SEM (cell line): Measurements from ENCODE around the genes SP140 and SP100.

DNA sequence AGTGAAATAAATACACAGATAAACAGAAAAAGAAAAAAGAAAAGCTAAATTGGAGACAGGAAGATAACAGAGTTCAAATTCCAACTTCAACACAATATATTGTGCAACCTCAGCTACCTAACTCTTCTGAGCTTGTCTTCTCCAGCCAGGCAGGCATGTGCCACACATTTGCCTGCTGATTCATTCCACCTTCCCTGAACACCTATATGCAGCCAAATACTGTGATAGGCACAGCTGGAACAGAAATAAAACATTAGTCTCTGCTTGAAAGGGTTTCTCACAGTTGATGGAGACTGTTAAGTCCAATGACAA is 110.8 kb downstream of the PID1 start:
- PRO-cap = no peak

DNA sequence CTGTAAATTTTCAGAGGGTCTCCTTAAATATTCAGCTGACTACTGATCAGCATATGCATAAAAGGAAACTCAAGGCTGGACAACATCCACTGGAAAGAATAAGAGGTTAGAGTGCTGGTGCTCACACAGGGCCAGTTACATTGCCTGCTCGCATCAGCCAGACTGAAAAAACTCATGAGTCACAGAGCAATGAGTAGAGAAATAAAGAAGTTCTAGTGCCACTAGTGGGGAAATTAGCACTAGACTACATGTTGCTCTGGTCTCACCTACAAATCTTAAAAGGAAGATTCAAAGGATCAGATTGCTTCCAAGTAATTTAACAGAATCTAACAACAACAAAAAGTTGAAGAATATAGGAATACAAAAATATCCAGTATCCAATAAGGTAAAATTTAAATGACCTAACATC is 106.2 kb downstream of the PID1 start:
- PRO-cap = no peak

- PRO-cap = no peak
Measured at GRCh38 chr2:229266025-229266688, 4.9 kb downstream of the PID1 start.

GRCh38 chr2:229273622-229273951 is 2.5 kb upstream of the PID1 start:
- PRO-cap = no peak

- PRO-cap = no peak
Measured at GRCh38 chr2:229297283-229297782, 26.2 kb upstream of the PID1 start.

DNA sequence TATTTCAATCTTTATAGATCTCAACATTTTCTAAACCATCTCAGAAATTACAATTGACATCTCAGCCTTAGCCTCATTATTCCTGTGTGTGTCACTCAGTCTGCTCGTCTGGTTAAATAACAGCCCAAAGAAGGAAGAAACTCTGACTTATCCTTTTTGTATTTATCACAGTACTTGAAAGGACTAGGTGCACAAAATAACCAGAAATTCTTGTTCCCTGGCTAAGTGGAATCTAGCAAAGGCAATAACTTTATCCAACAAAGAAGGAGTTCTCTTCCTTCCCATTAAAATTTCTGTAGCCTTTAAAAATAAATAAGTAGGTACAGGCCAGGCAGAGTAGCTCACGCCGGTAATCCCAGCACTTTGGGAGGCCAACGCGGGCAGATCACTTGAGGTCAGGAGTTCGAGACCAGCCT is 139.9 kb upstream of the PID1 start:
- PRO-cap = no peak

DNA sequence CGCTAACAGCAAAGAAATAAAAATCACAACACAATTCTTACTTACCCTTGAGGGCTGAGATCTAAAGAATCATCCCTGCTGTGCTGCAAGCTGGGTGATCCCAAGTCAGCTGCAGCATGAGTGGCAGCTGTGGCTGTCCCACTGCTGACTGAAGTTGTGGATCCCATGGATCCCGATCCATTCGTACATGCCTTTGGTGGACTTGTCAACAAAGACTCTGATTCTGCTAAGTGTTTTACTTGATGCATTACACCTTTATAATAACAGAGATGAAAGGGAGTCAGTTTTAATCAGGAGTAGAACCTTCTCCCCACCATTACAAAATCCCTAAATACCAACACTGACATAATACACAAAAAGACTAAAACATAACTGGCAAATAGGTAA is 87.8 kb upstream of the DNER start:
- PRO-cap = no peak

DNA sequence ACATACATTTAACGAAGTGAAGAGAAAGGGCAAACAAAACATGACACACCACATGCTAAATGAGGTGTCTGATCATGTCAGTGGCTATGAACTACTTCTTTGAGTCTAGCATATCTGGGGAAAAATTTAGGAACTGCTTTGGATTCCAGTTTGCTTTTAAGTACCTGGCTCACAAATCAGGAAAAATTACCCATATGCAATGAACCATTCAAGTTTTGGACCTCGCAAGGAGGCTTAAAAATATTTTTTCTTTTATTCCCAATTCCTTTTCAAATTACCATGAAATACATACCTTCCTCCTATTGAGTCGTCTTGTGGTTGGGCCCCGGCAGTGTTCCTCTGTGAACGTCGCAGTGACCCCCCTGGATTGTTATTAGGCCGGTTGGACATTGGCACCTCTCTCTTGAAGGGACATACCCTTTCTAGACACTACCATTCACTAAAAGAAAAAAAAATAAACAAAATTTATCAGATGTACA is 42.1 kb downstream of the TRIP12 start:
- PRO-cap = no peak

GRCh38 chr2:230177525-230177769 is 42.3 kb downstream of the SP110 start:
- PRO-cap = no peak

- PRO-cap = no peak
Measured at GRCh38 chr2:230225371-230226257, at the start of gene SP140. Gene SP140, plus strand, starts transcription at chr2:230225736.

- PRO-cap = no peak
Measured at GRCh38 chr2:230269295-230269992, 43.9 kb downstream of the SP140 start.

GRCh38 chr2:230342249-230342802 is 15.3 kb downstream of the SP140L start:
- PRO-cap = no peak

DNA sequence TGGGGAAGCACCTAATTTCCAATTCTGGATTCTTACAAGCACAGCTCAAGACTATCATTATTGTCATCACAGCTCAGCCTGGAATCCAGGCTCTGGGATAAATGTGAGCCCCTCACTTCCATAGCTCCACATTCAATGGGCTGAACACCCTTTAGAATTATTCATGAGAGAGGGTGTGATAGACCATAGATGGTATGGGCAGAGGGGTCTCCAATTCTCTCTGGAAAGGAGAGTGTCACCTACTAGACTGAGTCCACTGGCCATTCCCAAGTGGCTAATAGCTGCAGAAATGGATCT is 6.4 kb upstream of the SP100 start:
- PRO-cap = no peak

- PRO-cap = bidirectional peak, plus-strand start at chr2:230416220, minus-strand start at chr2:230416124
Measured at GRCh38 chr2:230415713-230416847, at the start of gene SP100. Gene SP100, plus strand, starts transcription at chr2:230416201.

DNA sequence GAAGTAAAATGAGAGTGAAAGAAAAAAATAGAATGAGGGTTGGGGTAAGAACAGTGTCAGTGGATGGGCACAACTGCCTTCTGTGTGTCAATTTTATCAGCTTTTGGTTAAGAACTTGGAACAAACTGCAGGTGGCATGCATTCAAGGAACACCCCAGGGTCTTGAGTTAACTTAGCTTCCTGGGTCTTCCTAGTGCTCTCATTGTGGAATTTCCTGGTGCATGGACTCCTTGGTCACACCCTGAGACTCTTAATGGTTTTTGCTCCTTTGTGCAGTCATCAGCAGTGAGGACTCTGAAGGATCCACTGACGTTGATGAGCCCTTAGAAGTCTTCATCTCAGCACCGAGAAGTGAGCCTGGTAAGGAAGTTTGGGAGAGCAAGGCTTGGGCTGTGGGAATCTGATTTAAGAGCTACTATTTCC is 46.2 kb downstream of the SP100 start:
- PRO-cap = no peak

DNA sequence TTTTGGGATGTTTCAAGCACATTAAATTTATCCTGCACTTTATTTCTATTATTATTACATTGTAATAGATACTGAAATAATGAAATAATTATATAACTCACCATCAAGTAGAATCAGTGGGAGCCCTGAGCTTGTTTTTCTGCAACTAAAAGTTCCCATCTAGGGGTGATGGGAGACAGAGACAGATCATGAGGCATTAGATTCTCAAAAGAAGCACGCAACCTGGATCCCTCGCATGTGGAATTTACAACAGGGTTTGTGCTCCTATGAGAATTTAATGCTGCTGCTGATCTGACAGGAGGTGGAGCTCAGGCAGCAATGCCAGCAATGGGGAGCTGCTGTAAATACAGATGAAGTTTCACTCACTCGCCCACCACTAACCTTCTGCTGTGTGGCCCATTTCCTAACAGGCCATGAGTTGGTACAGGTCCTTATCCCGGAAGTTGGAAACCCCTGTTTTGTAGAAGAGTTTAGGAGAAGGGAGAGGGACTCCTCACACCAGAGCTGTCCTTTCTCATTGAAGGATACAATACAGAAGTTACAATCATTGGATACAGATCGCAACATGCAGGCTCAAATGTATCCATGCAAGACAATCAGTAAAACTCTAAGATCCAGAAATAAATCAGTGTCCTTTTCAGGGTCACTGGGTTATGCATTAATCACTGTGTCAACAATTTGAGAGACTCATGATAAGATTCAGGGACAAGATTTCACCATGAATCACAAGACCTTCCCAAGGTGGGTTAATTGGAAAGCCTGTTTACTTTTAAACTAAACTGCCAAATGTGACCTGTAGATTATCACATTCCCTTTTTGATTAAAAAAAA is 96.9 kb downstream of the SP100 start:
- PRO-cap = no peak

- PRO-cap = bidirectional peak, plus-strand start at chr2:230602858, minus-strand start at chr2:230602726
Measured at GRCh38 chr2:230602515-230602965, 110.1 kb upstream of the CAB39 start.

- PRO-cap = bidirectional peak, plus-strand start at chr2:230667494, minus-strand start at chr2:230667356
Measured at GRCh38 chr2:230667241-230667661, 45.4 kb upstream of the CAB39 start.

DNA sequence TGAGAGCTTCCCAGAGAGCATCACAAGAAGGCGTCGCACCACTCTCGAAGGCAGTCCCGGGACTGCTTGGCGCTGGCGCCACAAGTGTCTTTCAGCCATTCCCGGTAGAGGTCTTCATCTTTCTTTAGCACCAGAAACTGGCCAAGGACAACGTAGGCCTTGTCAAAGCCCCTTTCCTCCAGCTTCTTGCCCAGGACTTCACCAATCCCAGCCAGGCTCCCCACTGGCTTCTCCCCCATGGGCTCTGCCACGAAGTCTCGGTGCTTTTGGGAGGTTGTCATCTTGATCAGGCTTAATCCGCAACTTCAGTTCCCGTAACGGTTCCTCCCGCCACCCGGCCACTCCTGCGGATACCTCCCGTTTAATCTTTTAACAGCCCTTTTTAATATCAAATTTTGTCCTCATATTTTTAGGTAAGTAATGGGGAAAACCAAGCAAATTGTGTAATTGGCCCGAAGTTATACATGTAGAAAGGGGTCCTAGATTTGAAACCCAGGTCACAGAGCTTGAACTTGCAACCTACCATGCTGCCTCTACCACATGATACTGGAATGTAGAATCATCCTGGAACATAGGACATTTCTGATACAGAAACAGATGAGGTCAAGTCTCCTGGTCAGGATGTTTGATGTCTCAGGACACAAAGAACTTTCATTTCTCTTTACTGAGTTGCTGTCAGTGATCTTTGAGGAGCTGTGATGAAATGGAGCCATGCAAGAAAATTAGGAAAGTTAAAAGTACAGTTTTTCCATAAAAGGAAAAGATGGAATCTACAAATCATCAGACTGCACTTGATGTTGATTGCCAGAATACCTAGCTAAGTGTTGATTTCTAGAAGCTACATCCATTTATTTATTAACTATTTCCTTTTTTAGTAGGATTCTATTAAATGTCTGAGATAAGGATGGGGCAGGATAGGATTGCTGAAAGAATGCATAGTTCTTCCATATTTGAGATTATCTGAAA is 12.8 kb downstream of the CAB39 start:
- PRO-cap = no peak

- PRO-cap = no peak
Measured at GRCh38 chr2:230726585-230727084, 14.0 kb downstream of the CAB39 start.